SJCRH30 (cell line): ENCODE data around the gene GIPR.

DNA sequence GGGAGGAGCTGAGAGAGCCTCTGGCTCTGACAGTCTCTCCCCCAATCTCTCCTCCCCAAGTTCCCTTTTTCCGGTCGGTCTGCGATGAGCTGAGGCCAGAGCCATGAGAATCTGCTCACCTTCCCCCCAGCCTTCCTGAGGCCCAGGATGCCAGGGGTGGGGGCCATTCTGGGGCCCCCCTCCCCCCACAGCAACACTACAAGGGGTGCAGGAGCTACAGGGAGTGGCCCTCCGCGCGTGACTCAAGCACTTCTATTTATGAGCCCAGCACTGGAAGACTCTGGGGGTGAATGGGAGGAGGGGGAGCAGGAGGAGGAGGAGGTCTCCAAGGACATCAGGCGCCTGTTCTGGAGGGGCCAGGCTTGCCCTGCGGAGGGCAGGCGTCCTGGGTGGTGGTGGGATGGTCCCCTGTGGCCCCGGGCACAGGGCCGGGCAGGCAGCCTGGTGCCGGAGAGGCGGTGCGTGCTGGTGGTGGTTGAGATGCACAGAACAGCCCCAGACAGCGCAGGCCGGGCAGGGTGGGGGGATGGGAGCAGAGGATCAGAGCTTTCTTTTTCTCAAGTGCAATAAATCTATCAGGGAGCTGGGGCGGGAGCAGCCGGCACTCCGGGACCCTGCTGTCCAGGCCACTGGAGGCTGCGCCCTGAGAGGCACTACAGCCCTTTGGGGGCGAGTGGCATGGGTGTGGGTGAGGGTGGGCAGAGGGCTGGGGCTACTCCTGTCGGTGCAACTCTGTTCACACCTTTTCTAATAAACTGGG lies 14.1 kb downstream of the NKPD1 start:
- RAMPAGE, long total RNA = no peak

DNA sequence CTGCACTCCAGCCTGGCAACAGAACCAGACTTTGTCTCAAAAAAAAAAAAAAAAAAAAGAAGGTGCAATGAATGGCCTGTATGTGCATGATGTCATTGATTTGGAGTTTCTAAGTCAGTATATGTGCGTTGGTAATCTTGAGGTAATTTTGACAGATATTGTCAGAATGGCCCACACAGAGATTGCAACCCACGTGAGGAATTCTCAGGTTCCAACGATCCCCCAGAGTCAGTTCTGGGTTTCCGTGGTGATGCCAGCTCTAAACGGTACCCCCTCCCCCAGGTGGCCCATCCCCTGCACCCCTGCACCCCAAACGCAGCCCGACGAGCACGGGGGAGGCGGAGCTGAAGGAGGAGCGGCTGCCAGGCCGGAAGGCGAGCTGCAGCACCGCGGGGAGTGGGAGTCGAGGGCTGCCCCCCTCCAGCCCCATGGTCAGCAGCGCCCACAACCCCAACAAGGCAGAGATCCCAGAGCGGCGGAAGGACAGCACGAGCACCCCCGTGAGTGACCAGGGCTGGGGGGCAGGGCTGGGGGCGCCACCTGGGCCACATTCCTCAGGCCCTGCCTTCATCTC lies 35.4 kb downstream of the CKM start:
- RAMPAGE, long total RNA = no peak

DNA sequence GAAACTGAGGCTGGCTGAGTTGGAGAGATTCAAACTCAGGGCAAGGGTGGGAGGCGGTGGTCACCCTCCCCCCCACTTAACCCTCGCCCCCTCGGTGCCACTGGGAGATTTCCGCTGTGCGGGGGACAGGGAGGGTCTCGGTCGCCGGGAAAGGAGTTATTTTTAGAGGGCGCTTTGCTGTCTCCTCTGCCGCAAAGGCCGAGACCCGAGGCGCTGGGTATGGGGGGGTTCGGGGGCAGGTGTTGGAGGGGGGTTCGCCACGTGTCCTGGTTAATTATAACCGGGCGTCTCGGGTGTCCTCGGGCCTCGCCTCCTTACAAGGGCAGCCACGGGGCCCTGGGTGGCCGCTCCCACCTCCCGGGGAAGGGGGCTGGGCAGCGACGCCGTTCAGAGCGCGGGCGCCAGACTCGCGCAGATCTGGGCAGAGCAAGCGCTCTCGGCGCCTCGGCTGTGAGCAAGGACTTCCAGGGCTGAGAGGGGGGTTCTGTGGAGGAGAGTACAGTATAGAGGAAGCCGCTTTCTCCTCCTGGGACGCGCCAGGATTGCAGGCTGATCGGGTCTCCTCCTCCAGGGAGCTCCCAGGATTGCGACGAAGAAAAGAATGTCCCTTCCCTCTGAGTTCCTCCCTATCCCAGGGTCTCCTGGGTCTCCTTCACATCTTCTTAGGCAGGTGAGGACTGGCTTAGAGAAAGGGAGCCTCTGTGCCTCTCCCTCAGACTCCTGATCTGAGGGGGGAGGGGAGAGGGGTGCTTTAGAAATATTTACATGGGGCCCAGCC lies 974 bp upstream of the CKM start:
- RAMPAGE, long total RNA = no peak

GRCh38 chr19:45402192-45403343 lies 2.3 kb downstream of the PPP1R13L start:
- RAMPAGE, long total RNA = no peak

- RAMPAGE, long total RNA = no peak
Measured at GRCh38 chr19:45439551-45440351, 16.0 kb upstream of the ERCC1 start.

- RAMPAGE, long total RNA = no peak
Measured at GRCh38 chr19:45451057-45452222, 16.4 kb upstream of the FOSB start.

DNA sequence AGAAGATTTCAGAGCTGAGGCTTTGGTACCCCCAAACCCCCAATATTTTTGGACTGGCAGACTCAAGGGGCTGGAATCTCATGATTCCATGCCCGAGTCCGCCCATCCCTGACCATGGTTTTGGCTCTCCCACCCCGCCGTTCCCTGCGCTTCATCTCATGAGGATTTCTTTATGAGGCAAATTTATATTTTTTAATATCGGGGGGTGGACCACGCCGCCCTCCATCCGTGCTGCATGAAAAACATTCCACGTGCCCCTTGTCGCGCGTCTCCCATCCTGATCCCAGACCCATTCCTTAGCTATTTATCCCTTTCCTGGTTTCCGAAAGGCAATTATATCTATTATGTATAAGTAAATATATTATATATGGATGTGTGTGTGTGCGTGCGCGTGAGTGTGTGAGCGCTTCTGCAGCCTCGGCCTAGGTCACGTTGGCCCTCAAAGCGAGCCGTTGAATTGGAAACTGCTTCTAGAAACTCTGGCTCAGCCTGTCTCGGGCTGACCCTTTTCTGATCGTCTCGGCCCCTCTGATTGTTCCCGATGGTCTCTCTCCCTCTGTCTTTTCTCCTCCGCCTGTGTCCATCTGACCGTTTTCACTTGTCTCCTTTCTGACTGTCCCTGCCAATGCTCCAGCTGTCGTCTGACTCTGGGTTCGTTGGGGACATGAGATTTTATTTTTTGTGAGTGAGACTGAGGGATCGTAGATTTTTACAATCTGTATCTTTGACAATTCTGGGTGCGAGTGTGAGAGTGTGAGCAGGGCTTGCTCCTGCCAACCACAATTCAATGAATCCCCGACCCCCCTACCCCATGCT lies 6.7 kb downstream of the FOSB start:
- RAMPAGE, long total RNA = no peak

- RAMPAGE, long total RNA = no peak
Measured at GRCh38 chr19:45477640-45478355, 10.0 kb downstream of the FOSB start.

GRCh38 chr19:45509707-45509936 lies 2.3 kb downstream of the VASP start:
- RAMPAGE, long total RNA = no peak

DNA sequence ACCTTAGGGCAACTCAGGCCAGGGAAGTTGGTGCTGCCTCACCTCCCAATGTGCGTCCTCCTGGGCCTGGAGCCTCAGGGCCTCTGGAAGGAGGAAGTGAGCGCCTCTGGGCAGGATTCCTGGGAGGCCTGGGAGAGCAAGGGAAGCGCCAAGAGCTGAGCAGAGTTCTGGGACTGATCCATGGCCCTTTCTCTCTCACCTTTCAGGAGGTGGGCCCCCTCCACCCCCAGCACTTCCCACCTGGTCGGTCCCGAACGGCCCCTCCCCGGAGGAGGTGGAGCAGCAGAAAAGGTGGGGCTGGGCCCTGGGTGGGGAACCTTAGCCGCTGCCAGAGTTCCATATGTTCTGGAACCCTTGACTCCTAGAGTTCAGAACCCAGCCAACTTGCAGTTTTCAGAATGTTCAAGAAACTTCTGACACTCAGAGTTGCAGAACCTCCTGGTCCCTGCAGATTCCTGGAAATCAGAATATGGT lies 13.9 kb downstream of the VASP start:
- RAMPAGE, long total RNA = no peak

DNA sequence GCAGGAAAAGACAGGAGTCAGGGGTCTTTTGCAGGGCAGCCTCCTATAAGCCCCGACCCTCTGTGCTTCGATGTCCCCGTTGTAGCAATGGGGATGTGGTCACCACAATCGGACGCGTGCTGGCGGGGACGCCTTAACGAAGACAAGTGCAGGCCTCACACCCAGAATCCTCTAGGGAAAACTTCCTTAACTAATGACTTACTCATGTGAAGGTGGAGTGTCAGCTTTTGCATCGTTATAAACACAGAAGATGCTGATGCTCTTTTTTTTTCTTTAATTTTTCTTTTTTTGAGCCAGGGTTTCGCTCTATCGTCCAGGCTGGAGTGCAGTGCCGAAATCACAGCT lies 22.2 kb downstream of the VASP start:
- RAMPAGE, long total RNA = no peak

- RAMPAGE, long total RNA = no peak
Measured at GRCh38 chr19:45563952-45564666, 20.5 kb downstream of the OPA3 start.

DNA sequence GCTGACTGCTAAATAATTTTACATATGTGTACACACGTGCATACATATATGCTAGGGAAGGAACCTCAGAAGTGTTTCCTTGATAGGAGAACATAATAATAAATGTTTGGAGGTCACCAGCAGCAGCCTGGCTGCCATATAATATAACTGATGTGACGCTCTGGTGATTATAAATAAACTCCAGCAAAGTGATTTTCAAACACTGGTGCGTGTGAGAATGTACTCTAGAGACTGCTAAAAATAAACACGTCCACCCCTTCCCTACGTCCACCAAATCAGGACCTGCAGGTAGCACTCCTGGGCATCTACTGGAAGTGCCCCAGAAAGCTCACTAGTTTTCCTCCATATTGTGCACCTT lies 13.2 kb downstream of the OPA3 start:
- RAMPAGE, long total RNA = no peak

GRCh38 chr19:45642898-45643413 lies 3.8 kb upstream of the EML2 start:
- RAMPAGE, long total RNA = no peak

- RAMPAGE, long total RNA = no peak
Measured at GRCh38 chr19:45667488-45668391, at the start of gene GIPR. GIPR (plus strand) TSS chr19:45668221.

DNA sequence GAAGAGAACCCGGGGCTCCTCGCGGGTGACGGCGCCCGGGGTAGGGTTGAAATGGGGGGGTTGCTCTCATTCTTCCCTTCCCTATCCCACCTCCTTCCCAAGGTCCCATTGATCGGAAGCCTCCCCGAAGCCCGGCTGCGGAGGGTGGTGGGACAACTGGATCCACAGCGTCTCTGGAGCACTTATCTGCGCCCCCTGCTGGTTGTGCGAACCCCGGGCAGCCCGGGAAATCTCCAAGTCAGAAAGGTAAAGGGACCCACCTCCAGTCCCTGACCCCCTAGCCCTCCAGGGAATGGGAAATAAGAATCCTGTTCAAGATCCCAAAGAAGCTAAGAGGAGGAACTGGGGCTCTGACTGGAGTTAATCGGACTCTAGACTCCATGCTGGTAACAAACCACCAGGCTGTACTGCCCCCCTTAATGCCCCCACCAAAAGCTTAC lies 865 bp downstream of the QPCTL start:
- RAMPAGE, long total RNA = no peak

- RAMPAGE, long total RNA = no peak
Measured at GRCh38 chr19:45729760-45730267, 882 bp downstream of the FBXO46 start.

GRCh38 chr19:45766732-45767571 lies 2.1 kb downstream of the SIX5 start:
- RAMPAGE, long total RNA = no peak

GRCh38 chr19:45815768-45816235 lies 694 bp upstream of the RSPH6A start:
- RAMPAGE, long total RNA = no peak

DNA sequence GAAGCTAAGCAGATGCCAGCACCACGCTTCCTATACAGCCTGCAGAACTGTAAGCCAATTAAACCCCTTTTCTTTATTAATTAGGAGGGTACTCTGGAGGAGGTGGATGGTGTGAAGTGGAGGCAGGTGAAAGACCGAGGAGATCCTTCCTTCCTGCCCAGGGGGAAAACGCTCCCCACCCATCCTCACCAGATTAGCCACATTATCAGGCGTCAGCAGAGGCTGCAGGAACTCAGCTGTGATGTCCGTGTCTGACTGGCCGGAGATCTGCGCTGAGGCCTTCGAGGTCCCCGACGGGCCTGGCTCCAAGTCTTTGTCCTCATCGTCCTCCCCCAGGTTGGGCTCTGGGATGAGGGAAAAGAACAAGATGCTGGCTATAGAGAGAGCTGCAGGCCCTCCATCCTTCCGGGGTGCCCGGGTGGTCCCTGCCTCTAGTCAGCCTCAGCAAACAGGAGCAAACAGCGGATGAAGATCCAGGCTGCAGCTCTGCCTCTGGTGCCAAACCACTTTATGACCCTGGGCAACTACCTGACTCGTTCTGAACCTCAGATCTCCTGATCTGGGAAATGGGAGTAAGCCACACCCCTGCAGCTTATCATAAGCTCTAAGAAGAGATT lies 23.3 kb upstream of the RSPH6A start:
- RAMPAGE, long total RNA = no peak